ENCODE measurements around the gene DIP2A.

DNA sequence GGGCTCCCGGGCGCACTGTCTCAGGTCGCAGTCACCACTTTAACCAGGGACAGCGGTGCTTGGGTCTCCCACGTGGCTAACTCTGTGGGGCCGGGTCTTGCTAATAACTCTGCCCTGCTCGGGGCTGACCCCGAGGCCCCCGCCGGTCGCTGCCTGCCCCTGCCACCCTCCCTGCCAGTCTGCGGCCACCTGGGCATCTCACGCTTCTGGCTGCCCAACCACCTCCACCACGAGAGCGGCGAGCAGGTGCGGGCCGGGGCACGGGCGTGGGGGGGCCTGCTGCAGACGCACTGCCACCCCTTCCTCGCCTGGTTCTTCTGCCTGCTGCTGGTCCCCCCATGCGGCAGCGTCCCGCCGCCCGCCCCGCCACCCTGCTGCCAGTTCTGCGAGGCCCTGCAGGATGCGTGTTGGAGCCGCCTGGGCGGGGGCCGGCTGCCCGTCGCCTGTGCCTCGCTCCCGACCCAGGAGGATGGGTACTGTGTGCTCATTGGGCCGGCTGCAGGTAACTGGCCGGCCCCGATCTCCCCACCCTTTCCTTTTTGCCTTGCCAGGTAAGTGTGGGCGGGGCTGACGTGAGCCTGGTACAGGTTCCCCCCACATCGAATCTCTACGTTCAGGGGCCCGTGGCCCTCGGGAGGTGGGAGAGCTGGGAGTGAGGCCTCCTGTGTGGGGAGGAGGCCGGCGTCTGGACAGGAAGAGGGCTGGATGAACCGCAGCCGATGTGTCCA is 51.6 kb downstream of the COL18A1 start:
- RRBS, 2 experiments, result 87 to 91% methylated on average over 15 to 21 of the region's 50 CpGs

DNA sequence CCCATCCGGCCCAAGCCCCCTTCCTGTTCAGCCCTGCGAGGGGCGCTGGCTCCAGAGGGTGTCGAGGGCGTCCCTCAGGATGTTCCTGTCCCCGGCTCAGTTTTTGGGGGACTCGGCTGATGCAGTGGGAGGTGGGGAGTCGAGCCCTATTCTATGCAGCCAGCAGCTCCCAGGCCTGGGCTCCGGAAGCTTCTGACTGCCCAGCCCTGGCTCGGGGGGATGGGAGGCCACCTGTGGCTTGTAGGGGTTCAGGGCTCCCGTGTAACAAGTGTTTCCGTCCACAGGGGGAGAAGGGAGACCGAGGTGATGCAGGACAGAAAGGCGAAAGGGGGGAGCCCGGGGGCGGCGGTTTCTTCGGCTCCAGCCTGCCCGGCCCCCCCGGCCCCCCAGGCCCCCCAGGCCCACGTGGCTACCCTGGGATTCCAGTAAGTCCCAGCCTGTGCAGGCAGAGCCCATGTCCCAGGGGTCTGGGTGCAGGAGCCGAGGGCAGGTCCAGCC is 38.1 kb downstream of the SLC19A1 start:
- RRBS, 2 experiments, result 95 to 97% methylated on average over 7 to 8 of the region's 22 CpGs

GRCh38 chr21:45527707-45527906 is 14.6 kb downstream of the SLC19A1 start:
- RRBS, 2 experiments, result no CpG with 5 or more reads among the region's 4 CpGs

DNA sequence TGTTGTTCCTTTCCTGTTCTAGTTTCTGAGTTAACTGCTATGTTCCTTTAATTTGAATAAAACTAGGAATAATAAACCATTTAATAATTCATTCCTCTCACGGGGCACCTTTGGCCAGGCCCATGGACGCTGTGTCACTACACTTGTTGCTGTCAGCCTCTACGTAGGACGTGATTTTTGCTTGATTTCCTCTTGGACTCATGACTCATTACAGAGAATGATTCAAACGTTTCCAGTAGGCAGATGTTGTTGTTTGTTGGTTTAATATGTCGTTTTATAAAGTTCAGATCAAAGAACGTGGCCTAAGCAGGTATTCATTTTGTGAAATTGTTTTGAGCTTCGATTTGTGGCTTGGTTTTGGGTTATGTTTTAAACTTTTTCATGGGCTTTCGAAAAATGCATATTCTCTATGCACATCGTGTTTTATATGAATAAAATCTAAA is 9.1 kb upstream of the SLC19A1 start:
- RRBS, 2 experiments, result no CpG with 5 or more reads among the region's 10 CpGs

GRCh38 chr21:45573401-45574009 is 31.3 kb upstream of the SLC19A1 start:
- RRBS, 2 experiments, result no CpG with 5 or more reads among the region's 15 CpGs

DNA sequence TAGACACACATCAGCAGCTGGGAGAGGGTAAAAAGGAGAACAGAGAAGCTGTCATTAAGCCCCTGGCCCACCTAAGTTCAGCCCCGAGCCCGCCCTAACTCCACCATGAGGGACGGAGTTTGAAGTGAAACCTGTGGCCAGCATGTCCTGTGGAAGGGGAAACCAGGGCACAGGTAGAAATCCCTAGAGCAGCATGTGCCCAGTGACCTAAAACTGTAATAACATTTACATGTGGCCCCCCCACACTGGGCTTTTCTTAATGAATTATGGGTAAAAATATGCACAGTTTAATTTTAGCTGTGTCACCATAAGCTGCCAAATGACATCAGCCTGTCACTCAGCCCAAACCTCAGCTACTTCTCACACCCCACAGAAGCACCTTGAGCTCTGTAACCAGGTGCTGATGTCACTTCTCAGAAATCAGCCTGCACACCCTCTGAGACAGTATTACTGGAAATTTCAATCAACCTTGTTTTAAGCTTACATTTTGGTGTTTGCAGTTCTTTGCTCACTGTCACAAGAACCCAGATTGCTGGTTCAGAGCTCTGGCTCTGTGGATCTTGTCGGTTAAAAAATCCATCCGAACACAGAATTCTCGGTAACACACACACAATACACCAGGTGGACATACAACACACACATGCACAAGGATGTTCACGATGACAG is 50.0 kb upstream of the SLC19A1 start:
- RRBS, 2 experiments, result no CpG with 5 or more reads among the region's 7 CpGs

DNA sequence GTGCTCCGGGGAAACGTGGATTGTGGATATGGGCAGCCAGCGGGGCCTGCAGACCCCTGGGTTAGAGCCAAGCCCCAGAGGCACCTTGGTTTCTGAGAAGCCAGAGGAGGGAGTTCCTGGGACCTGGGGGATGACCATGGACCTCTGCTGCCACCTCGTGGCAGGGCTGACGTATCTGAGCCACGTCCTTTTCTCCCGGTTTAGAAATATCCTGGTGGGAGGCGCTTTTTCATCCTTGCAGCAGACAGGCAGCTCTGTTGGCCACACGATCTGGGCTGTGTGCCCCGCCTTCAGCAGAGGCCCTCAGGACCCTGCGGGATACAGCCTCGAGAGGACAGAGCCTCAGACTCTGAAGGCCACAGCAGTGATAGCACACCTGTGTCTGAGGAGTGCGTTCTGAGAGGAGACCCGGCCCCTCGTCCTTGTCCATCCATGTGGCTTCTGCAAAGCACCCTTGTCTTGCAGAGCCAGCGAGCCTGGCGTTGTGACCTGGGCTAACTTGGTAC is 160.9 kb upstream of the COL6A1 start:
- RRBS, 2 experiments, result no CpG with 5 or more reads among the region's 17 CpGs

GRCh38 chr21:45950707-45951203 is 30.8 kb upstream of the COL6A1 start:
- RRBS, 2 experiments, result no CpG with 5 or more reads among the region's 13 CpGs

DNA sequence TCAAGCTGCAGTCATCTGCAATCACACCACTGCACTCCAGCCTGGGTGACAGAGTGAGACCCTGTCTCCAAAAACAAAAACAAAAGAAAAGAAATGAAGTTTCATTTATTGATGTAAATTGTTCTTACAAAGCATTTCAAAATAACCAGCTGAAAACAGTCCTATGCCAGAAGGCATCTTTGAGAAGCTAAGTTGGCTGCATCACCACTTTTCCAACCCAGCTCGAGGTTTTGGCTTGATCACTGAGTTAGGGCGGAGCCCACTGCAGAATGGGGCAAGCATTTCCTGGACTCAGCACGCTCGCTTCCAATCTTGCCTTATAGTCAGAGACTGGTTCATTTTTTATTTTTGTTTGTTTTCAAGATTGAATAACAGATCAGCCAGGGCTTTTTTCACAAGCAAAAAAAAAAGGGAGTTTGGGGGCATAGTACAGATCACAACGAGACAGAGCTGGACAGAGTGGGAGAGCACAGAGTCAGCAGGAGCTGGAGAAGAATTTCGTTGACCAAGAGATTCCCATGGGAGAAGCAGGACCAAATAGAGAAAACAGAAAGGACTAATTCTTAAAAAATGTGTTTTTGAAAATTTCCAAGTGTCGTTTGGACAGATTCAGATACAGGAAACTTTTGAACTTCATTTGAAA is 23.5 kb upstream of the COL6A1 start:
- RRBS, 2 experiments, result no CpG with 5 or more reads among the region's 7 CpGs

DNA sequence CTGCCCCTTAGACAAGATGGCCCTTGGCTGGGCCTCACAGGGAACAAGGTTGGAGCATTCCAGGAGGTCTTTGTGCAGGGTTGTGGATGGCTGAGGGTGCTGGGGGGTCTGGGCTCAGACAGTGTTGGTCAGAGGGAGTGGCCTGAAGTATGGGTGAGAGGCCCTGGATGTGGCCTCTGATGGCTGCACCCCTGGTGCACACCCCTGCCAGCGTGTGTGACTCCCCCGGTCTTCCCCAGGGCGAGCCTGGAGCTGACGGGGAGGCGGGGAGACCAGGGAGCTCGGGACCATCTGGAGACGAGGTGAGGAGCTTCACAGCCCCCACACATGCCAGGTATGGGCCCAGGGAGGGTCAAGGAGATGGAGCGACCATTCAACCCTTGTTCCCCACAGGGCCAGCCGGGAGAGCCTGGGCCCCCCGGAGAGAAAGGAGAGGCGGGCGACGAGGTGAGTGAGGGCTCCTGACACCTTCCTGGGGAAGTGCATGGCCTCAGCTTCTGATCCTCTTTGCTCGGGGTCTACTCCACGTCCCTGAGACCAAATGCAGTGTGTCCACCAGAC is 10.3 kb downstream of the COL6A1 start:
- RRBS, 2 experiments, result no CpG with 5 or more reads among the region's 15 CpGs

DNA sequence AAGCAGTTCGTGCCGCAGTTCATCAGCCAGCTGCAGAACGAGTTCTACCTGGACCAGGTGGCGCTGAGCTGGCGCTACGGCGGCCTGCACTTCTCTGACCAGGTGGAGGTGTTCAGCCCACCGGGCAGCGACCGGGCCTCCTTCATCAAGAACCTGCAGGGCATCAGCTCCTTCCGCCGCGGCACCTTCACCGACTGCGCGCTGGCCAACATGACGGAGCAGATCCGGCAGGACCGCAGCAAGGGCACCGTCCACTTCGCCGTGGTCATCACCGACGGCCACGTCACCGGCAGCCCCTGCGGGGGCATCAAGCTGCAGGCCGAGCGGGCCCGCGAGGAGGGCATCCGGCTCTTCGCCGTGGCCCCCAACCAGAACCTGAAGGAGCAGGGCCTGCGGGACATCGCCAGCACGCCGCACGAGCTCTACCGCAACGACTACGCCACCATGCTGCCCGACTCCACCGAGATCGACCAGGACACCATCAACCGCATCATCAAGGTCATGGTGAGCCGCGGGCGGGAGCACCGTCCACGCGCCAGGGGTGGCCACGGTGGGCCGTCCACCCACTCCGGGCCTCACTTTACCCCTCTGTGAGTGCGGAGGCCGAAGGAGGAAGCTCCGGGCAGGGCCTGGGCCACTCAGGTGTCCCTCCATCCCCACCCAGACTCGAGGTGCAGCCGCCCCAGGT is 14.3 kb downstream of the COL6A2 start:
- RRBS, 2 experiments, result 88 to 90% methylated on average over 24 of the region's 60 CpGs

- RRBS, 2 experiments, result 58 to 67% methylated on average over 4 of the region's 6 CpGs
These were observed 22.1 kb downstream of the PCNT start for GRCh38 chr21:46346096-46346327.

DNA sequence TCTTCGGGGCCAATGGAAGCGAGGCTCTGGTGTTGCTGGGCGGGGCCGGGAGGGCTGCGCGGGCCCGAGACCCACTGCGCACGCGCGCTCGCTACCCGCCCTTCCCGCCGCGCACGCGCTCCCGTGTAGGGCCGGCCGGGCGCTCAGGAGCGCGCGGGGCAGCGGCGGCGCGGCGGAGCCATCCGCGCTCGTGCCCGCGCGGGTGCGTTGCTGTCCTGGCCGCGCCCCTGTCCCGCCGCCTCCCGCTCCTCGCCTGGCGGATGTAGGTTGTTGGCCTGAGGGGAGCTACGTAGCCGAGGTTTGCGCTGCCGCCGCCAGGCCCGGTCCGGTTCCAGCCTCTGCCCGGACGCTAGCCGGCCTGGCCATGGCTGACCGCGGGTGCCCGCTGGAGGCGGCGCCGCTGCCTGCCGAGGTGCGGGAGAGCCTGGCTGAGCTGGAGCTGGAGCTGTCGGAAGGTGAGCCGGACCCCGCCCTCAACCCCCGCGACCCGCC is at the start of gene DIP2A:
Gene DIP2A (plus strand): TSS at position 124 of the 492 bp plus-strand sequence.
- RRBS, 2 experiments, result under 1% methylated on average over 13 to 18 of the region's 68 CpGs

GRCh38 chr21:46548083-46548521 is 56.8 kb downstream of the S100B start:
- RRBS, 2 experiments, result no CpG with 5 or more reads among the region's 5 CpGs